Left ventricle myocardium (tissue), 1 donor: Measurements from ENCODE around the genes AP2S1, ZC3H4, BBC3, CCDC9 and MEIS3.

- PRO-cap: bidirectional peak, plus-strand start at chr19:46850381, minus-strand start at chr19:46850267; unidirectional peak, minus-strand start at chr19:46850811
These were observed at the start of gene AP2S1 for GRCh38 chr19:46850180-46851205. Gene AP2S1, minus strand, starts transcription at chr19:46850846.

DNA sequence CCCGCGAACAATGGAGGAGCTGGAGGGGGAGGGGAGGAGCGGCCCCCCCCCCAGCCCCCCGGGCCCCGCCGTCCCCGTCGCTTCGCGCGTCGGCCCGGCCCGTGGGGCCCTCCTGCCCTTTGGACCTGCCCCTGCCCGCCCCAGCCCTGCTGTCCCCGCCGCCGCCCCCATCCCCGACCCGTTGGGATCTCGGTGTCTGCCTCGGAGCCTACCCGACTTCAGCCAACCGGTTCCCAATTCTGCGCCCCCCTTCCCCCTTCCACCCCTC lies 439 bp downstream of the ARHGAP35 start:
- PRO-cap: no peak

DNA sequence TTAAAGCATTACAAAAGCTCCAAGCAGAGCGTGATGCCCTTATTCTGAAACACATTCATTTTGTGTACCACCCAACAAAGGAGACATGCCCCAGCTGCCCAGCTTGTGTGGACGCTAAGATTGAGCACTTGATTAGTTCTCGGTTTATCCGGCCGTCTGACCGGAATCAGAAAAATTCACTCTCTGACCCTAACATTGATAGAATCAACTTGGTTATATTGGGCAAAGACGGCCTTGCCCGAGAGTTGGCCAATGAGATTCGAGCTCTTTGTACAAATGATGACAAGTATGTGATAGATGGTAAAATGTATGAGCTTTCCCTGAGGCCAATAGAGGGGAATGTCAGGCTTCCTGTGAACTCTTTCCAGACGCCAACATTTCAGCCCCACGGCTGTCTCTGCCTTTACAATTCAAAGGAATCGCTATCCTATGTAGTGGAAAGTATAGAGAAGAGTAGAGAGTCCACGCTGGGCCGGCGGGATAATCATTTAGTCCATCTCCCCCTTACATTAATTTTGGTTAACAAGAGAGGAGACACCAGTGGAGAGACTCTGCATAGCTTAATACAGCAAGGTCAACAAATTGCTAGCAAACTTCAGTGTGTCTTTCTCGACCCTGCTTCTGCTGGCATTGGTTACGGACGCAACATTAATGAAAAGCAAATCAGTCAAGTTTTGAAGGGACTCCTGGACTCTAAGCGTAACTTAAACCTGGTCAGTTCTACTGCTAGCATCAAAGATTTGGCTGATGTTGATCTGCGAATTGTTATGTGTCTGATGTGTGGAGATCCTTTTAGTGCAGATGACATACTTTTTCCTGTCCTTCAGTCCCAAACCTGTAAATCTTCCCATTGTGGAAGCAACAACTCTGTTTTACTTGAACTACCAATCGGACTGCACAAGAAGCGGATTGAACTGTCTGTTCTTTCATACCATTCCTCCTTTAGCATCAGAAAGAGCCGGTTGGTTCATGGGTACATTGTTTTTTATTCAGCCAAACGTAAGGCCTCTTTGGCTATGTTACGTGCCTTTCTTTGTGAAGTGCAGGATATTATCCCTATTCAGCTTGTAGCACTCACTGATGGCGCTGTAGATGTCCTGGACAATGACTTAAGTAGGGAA lies 59.8 kb downstream of the ARHGAP35 start:
- PRO-cap: no peak

GRCh38 chr19:46943687-46943964 lies 76.0 kb upstream of the NPAS1 start:
- PRO-cap: no peak

- PRO-cap: unidirectional peak, minus-strand start at chr19:46970922
These were observed 49.0 kb upstream of the NPAS1 start for GRCh38 chr19:46970534-46971181.

DNA sequence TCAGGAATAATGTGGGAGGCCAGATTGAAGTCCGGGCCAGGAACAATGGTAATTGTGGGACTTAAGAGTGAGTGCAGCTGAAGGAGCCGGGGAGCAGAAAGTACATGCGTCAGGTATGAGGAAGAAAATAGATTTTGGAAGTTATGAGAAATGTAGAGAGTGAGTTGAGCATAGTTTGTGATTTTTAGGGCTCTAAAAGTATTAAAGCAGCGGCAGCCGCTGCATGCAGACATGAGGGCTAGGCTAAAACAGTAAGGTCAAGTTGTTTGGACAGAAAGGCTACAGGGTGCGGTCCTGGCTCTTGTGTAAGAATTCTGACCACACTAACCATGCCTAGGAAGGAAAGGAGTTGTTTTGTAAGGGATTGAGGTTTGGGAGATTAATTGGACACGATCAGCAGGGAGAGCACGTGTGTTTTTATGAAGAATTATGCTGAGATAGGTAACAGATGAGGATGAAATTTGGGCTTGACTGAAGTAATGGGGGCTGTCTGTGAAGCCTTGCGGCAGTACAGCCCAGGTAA lies 3.3 kb upstream of the TMEM160 start:
- PRO-cap: no peak

DNA sequence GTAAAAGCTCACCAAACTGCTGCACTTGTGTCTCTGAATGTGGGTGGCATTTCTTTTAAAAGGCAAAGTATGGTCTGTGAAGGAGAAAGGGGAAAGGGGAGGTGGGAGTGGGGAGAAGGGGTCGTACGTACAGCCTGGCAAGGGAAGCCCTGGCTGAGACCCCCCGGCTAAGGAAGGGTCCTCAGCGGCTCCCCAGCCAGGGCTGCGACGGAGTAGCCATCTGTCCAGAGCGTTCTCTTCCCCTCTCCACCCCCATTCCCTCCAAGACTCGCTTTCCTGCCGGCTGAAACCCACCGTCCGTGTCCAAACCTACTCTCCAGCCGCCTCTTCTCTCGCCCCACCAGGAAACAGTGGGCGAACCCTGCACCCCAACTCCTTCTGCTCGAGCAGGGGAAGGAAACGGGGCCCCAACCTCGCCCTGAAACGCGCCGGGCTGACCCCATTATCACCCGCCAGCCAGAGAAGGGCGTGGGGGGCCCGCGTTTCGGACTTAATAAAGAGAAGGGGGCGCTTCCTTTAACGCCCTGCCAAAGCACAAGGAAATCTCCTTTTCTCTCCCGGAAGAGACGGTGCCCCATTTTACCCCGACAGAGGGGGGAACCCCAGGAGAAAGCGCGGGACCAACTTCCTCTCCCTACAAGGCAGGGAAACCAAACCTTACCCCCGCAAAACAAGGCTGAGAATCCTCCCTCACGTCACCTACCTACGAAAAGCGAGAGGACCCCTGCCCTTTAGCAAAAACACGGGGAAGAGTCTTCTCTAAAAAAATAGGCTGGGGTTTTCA lies 2.5 kb downstream of the ZC3H4 start:
- PRO-cap: bidirectional peak, plus-strand start at position 255 of the sequence, minus-strand start at position 29 of the sequence; bidirectional peak, plus-strand start at position 578 of the sequence, minus-strand start at position 488 of the sequence

- PRO-cap: bidirectional peak, plus-strand start at chr19:47113854, minus-strand start at chr19:47113766
These were observed at the start of gene ZC3H4 for GRCh38 chr19:47113653-47114349. Gene ZC3H4, minus strand, starts transcription at chr19:47113776.

DNA sequence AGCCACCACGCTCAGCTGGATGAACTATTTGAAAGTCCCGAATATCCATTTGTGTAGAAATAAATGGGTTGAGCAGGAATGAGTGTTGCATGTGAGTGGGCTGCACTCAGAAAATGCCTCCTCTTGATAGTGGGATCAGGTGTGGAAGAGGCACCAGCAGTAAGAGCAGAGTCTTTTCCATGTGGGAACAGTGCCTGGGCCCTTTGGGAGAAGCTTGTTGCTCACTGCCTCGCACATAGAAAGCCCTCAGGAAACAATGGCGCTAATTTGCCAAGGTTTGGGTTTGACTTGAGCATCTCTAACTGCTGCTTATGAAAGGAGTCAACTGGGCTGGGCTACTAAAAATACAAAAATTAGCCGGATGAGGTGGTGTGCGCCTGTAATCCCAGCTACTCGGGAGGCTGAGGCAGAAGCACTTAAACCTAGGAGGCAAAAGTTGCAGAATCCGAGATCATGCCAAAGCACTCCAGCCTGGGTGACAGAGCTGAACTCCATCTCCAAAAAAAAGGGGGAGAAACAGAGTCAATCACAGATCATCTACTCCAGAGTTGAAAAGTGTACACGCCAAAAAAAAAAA lies 41.7 kb downstream of the SAE1 start:
- PRO-cap: no peak

GRCh38 chr19:47188496-47189124 lies 42.4 kb downstream of the BBC3 start:
- PRO-cap: no peak

DNA sequence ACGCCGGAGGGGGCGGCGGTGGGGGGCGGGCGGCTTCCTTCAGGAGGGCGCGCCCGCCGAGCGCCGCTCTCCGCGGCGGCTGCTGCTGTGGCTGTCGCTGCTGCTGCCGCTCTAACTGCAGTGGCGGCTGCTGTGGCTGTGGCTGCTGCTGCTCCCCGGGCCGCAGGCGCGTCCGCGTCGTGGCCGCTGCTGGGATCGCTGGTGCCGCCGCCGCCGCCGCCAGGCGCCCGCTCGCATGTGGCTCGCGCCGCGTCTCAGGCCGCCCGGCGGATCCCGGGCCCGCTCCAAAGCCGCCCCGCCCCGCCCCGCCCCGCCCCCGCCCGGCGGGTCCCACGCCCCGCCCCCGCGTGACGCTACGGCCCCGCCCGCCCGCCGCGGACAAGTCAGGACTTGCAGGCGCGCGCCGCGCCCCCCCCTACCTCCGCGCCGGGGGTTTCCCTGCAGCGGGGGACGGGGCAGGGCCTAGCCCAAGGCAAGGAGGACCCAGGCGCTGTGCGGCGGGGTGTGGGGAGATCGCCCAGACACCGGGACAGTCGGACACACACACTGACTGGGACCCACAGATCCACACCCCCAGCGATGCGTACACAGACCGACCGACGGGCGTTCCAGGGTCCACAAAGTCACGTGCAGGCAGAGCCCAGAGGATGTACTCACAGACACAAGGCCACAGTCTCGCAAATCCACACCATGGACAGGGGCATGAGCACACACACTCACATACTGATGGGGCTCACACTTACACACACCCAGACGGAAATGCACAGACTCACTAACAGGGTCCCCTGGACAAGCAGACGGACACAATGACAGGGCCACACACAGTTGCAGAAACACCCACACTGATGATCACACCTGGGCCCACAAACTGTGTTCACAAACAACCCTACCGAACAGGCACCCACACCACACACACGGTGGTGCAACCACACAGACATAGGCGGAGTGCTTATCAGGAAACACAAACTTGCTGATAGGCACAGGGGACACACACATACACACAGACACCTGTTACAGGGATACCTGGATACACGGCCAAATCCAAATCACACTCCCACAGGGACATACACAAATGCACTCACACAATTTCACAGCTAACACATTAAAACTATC lies at the start of gene BBC3:
Gene BBC3, minus strand, starts transcription at position 256 of the 1,113 bp plus-strand sequence.
- PRO-cap: bidirectional peak, plus-strand start at position 510 of the sequence, minus-strand start at position 256 of the sequence; bidirectional peak, plus-strand start at position 680 of the sequence, minus-strand start at position 552 of the sequence

DNA sequence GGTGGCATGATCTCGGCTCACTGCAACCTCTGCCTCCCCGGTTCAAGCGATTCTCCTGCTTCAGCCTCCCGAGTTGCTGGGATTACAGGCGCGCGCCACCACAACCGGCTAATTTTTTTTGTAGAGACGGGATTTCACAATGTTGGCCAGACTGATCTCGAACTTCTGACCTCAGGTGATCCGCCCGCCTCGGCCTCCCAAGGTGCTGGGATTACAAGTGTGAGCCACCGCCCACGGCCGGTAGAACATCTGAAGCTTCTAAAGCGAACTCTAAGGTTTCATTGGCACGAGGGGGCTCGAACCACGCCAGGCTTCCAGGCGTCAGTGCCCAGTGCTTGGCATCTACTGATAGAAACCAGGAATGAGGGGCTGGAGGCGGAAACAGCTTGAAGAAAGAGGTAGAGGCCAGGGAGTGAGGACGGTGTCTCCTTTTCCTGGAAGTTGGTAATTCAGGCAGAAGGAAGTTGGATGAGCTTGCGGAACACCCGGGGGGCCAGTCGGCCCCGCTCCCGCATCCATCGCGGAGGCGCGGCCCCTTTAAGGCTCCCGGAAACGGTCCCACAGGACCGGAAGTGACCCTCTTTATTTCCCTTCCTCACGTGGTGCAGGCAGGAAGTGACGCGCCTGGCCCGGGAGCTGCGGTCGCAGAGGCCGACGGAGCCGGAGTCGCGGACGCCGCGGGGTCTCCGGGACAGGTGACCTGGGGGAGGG lies at the start of gene CCDC9:
Gene CCDC9, plus strand, starts transcription at position 611 of the 711 bp plus-strand sequence.
- PRO-cap: bidirectional peak, plus-strand start at position 635 of the sequence, minus-strand start at position 557 of the sequence

DNA sequence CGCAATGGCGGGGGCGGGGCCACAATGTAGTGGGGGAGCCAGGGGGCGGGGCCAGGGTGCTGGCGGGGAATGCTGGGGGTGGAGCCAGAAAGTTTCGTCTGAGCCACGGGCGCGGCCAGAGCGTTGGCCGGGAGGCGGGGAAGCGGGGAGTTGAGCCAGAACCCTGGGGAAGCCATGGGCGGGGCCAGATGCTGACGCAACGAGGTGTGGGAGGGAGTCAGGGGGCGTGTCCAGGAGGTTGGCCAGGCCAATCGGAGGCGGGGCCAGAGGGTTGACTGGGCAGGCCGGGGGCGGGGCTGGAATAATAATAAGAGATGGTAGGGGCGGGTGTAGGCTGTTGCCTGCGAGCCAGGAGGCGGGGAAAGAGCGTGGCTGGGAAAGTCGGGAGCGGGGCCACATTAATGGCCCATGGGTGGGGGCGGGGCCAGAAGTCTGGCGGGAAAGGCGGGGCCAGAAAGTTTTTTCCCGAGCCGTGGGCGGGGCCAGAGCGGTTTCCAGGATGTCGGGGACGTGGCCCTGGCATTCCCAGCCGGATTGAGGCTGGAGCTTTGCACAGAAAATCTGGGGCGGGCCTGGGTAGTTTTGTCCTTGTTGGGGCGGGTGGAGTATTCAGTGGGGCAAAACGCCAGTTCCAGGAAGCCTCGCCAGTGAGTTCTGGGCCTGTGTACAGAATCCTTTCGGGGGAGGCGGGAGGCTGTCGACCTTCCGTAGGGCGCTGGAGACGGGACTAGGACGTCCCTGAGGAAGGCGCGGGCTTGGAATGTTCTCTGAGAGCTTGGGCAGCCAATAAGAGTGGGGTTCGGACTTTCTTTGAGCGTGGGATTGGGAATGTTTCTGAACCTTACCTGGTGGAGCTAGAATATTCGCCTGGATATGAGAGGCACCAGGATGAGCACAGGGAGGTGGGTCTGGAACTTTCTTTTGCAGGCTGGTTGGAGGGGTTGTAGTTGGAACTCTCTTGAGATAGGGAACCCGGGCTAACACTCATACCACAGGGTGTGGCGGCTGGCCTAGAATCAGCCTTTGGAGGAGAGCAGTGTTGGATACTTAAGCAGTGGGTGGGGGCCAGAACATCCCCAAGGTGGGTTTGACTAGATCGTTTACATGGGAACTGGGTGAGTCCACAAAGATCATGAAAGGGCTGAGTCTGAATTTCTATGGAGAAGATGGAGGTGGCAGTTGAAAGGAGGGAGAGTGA lies 1.1 kb downstream of the CCDC9 start:
- PRO-cap: unidirectional peak, plus-strand start at position 337 of the sequence; bidirectional peak, plus-strand start at position 522 of the sequence, minus-strand start at position 367 of the sequence; bidirectional peak, plus-strand start at position 612 of the sequence, minus-strand start at position 731 of the sequence

DNA sequence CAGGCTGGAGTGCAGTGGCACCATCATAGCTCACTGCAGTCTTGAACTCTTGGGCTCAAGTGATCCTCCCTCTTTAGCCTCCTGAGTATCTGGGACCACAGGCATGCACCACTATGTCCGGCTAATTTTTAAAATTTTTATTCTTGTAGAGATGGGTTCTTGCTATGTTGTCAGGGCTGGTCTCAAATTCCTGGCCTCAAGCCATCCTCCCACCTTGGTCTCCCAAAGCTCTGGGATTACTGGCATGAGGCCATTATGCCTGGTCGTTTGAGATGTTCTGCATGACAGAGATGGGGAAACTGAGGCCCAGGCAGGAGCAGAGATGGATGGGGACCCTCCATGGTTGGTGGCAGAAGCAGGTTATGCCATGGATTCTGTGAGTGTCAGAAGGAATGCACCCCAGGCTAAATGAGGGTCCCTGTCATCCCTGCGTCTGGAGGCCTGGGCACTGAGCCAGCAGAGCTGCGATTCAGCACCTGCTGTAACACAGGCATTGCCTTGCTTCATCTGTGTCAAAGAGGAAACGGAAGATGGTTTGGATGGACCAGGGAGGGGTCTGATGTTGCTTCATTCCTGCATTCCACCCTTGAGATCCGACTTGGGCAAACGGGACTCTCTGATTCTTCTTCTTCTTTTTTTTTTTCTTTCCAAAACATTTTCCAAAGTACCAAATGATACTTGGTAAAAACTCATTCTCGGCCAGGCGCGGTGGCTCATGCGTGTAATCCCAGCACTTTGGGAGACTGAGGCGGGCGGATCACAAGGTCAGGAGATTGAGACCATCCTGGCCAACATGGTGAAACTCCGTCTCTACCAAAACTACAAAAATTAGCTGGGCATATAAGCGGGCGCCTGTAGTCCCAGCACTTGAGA lies 1.1 kb downstream of the C5AR1 start:
- PRO-cap: no peak

DNA sequence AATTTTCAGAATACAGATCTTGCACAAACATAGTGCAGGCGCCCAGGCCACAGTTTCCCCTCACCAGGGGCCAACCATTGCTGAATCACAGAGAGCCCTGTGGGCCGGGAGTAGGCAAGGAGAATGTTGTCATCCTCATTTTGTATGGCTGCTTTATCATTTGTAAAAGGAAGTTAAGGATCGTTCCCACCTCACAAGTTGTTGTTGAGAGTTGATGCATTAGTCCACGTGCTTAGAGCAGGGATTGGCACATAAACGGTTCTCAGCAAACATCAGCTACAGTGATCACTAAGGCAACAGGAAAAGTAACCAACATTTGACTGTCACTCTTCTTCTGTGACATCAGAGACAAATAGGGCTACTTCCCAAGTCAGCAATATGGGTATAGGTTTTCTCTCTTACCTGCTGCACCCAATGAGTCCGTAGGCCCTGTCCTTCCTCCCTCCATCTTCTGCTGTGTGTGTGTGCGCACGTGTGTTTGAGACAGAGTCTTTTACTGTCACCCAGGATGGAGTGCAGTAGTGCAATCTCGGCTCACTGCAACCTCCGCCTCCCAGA lies 30.0 kb downstream of the MEIS3 start:
- PRO-cap: no peak

GRCh38 chr19:47419380-47420156 lies at the start of gene MEIS3:
Gene MEIS3, minus strand, starts transcription at chr19:47419527.
- PRO-cap: unidirectional peak, minus-strand start at chr19:47419530

GRCh38 chr19:47600043-47600509 lies 8.9 kb upstream of the BICRA start:
- PRO-cap: bidirectional peak, plus-strand start at chr19:47600648, minus-strand start at chr19:47600326

GRCh38 chr19:47601422-47601988 lies 7.4 kb upstream of the BICRA start:
- PRO-cap: no peak

GRCh38 chr19:47611465-47612124 lies 2.7 kb downstream of the BICRA start:
- PRO-cap: no peak

GRCh38 chr19:47613198-47613646 lies 4.3 kb downstream of the BICRA start:
- PRO-cap: no peak